HTERT-HM (cell line): Measurements from ENCODE around the gene SPNS1.

DNA sequence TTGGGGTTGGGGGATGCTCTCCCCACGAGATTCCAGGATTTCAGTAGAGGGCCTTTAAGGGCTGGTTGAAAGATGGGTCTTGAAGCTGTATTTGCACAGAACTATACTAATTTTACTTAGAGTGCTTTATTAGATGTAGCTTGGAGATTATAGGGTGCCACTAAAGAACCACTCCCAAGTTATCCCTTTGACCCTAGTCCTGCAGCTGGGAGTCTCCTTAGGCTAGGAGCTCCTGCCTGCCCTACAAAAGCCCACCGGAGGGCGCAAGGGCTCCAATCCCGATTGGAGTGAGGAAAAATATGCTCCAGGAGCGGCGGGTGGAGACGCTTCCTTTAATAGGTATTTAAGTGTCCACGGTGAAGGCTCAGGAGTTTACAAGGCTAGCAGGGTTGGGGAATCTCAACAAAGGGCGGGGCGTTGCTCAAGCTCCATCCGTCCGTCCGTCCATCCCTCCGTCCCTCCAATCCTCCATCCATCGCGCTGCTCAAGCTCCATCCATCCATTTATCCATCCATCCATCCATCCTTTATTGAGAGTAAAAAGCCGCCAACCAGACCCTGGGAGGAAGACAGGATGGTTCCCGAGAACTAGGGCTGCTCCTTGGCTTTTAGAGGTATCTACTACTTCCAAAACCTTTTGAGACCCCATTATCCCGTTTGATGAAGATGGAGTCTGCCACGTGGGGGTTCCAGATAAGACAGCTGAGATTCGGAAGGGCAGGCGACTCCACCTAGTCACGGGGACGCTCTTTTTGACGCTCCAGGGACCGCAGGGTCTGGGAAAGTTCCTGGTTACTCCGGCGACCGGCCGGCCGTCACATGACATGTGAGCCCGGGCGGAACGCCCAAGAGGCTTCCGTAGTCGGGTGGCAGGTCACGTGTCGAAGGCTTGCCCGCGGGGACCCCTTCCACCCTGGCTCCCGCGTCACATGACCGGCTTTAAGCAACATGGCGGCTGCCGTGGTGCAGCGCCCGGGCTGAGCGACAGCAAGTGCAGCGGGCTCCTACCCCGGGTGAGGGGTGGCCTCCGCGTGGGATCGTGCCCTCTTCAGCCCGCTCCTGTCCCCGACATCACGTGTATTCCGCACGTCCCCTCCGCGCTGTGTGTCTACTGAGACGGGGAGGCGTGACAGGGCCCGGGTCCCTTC is at the start of gene SPNS1:
TSS of gene SPNS1 (plus strand) at position 927 of the 1,147 bp plus-strand sequence.
- RRBS, result under 1% methylated on average over 11 of the region's 63 CpGs

GRCh38 chr16:29074645-29075685 is 90.1 kb downstream of the LAT start:
- RRBS, result 4% methylated on average over 3 of the region's 44 CpGs

DNA sequence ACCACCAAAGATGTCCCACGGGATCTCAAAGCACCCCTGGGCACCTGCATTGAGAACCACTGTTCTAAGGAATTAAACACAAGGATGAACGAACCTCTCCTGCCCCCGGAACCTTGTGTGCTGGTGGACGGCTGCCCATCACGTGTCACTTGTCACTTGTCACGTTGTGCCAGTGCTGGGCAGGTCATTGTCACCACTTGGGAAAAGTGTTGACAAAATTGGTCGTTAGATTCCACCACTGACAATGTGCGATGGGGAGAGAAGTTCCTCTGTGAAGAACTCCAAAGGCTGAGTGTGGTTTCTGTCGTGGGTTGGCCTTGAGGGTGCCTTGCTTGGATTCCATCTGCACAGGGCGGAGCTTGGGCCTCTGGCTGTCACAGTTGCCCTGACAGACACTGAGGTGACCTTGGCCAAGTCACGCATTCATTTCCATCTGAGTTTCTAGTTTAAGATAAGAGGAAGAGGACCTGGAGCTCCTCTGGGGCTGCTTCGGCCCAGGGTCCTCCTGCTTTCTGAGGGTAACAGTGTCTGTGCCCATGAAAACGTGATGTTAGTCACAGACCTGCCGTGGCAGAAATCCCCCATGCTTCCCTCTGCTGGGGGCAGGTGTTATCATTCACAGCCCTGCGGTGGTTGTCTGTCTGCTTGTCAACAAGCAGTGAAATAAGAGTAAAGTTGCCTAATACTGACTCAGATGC is 133.5 kb downstream of the LAT start:
- RRBS, result no CpG with 5 or more reads among the region's 15 CpGs

DNA sequence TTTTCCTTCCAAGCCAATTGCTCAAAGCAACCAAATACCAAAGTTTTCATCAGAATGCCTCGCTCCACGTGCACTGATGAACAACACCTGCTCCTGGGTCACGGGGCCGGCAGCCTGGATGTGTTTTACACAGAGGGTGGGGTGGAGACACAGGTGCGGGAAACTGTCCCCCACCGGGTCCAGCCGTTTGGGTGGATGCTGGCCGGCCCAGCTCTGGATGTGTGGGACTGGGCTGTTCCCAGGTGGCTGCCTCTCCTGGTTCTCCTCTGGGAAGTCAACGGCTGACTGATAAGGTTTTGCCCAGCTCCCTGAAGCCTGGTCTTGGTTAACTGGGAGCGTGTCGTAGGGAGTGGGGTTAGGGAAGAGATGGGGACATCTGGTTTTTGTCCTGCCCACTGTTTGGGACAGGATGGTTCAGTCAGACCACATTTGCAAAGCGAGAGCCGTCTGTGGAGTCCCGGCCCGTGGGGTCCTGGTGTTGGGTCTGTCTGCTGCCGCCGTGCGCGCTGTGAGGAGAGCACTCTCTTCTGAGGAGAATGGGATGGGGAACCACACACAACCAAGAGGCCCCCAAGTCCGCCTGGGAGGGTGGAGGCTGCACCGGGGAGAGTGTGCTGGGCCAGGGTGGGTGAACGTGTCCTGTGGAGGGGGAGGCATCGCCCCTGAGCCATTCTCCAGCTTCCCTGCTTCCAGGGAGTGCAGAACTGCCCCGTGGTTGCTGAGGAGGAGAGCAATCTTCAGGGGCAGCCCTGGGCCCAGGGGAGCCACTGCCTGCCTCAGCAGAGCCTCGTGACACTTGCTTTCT is 173.0 kb downstream of the LAT start:
- RRBS, result 20% methylated on average over 2 of the region's 25 CpGs

GRCh38 chr16:29172241-29172448 is 187.3 kb downstream of the LAT start:
- RRBS, result no CpG with 5 or more reads among the region's 4 CpGs

DNA sequence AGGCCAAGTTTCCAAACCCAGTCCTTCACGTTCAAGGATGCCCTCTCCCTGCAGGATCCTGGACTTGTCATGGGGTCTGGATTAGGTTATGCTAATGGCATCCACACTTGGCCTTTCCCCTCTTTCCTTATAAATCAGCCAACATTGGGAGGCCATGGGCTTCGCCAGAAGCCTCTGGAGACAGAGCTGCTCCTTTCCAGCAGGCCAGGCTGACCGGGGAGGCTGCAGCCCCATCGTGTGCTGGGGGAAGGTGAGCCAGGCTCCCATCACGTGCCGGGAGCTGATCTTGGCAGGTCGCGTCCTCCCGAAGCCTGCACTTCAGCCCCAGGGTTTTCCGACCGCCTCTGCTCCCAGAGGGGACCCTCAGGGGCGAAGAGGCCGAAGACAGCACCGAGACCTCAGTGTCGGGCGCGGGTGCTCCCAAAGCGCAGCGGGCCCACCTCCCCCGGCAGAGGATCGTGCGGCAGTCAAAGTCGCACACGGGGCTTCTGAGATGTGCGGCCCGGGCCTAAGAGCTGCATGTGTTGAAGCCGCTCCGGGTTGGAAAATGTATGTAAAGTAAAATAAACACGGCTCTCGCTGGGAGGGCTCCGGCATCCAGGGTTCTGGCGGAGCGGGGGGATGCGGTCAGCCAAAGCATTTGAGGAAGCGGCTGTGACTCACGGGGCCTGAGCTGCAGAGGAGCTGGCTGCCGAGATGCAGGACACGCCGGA is 186.1 kb downstream of the NPIPB11 start:
- RRBS, result 5% methylated on average over 2 of the region's 39 CpGs

- RRBS, result no CpG with 5 or more reads among the region's 7 CpGs
These were observed 134.8 kb downstream of the NPIPB11 start for GRCh38 chr16:29271679-29272063.

DNA sequence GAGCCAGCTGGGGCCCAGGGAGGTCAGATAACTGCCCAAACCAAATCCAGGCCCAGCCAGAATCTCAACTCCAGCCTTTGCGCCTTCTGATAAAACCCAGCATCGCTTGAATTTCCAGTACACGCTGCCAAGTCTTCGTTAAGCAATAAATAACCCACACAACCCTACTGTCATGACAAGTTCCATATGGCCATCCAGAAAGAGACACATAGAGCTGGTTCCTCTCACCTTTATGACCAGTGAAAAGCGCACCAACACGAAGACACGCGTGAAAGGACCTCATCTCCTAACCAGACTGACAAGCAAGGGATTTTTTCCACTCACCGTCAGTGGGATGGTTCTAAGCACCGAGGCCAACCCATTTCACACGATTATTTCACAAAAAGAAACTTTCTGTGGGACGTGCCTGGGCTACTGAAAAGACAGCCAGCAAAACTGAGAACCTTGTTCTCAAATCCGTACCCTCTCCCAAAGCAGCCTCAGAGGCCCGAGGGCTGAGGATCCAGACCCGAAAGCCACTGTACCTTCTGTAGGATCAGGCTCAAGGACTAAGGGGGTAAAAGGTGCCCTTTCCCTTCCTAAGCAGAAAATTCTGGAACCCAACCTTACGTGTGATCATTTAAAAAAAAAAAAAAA is 55.4 kb upstream of the SPN start:
- RRBS, result no CpG with 5 or more reads among the region's 16 CpGs

DNA sequence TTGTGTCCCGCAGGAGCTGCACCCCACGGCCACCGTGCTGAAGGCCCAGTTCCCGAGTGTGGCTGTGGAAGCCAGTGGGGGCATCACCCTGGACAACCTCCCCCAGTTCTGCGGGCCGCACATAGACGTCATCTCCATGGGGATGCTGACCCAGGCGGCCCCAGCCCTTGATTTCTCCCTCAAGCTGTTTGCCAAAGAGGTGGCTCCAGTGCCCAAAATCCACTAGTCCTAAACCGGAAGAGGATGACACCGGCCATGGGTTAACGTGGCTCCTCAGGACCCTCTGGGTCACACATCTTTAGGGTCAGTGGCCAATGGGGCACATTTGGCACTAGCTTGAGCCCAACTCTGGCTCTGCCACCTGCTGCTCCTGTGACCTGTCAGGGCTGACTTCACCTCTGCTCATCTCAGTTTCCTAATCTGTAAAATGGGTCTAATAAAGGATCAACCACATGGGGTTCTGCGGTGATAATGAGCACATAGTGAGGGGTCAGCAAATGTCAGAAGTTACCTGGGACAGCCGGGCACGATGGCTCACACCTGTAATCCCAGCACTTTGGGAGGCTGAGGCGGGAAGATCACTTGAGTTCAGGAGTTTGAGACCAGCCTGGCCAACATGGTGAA is 18.3 kb downstream of the QPRT start:
- RRBS, result no CpG with 5 or more reads among the region's 15 CpGs

DNA sequence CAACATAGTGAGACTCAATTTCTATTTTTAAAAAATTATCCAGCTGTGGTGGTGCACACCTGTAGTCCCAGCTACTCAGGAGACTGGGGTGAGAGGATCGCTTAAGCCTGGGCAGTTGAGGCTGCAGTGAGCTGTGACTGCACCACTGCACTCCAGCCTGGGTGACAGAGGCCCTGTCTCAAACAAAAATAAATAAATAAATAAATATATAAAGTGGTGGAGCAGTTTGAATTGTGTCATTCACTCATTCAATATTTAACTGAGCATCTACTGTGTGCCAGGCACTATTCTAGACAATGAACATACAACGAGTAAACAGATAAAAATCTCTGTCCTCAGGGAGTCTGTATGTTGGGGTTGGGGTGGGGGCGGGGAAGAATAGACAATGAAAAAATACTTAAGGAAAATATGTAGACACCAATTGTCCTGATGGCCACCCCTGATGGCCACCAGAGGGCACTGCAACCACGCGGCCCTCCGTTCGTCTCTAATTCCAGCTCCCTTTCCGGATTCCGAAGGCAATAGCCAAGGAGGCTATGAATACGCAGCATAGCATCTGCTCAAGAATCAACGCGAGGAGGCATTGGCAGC is 21.3 kb downstream of the QPRT start:
- RRBS, result no CpG with 5 or more reads among the region's 12 CpGs

DNA sequence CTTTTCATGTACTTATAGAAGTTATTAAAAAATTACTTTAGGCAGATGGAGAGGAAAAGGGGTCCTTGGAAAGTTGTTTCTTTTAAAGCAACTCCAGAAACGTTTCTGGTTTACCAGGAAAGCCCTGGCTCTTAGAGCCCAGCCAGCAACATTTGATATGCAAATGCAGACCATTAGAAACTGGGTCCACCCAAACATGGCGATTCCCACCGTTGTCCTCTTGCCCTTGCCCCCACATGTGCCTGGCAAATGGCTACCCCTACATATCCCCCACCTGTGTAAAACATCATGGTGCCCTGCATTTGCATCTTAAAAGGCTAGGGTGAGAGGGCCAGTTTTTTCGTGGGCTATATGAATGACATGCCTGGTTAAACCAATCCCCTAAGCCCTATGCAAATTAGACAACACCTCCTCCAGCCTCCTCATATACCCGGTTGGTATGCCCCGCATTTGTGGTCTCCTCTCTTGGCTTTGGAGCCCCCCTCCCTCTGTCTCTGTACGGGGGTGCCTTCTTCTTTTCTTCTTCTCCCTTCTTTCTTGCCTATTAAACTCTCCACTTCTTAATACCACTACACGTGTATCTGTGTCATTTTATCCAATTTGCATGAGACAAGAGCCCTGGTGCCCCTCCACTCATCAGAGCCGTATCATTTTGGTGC is 29.9 kb downstream of the QPRT start:
- RRBS, result no CpG with 5 or more reads among the region's 9 CpGs

GRCh38 chr16:29760454-29761070 is 14.8 kb upstream of the C16orf54 start:
- RRBS, result no CpG with 5 or more reads among the region's 9 CpGs

DNA sequence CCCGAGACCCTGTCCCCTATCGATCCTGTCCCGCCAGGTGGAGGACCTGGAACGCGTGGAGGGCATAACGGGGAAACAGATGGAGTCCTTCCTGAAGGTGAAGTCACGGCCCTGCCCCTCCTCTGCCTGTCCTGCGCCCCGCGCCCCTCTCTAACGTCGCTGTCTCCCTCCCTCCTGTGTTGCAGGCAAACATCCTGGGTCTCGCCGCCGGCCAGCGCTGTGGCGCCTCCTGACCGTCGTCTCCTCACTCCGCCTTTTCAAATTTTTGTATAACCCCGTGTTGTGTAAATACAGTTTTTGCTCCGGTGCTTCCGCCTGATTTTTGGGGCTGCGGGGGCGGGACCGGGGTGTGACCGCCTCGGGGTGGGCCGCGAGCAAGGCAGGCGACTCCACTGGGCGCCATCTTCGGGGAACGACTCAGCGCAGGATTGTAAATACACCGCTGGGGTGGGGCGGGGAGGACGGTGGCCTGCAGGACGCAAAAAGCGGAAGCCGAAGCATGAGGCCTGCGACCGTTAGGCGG is 1.2 kb upstream of the MAZ start:
- RRBS, result 2% methylated on average over 7 of the region's 44 CpGs

- RRBS, result no CpG with 5 or more reads among the region's 24 CpGs
These were observed 1.3 kb upstream of the PRRT2 start for GRCh38 chr16:29810367-29811399.

- RRBS, result no CpG with 5 or more reads among the region's 13 CpGs
These were observed 751 bp downstream of the MVP start for GRCh38 chr16:29820678-29821748.

DNA sequence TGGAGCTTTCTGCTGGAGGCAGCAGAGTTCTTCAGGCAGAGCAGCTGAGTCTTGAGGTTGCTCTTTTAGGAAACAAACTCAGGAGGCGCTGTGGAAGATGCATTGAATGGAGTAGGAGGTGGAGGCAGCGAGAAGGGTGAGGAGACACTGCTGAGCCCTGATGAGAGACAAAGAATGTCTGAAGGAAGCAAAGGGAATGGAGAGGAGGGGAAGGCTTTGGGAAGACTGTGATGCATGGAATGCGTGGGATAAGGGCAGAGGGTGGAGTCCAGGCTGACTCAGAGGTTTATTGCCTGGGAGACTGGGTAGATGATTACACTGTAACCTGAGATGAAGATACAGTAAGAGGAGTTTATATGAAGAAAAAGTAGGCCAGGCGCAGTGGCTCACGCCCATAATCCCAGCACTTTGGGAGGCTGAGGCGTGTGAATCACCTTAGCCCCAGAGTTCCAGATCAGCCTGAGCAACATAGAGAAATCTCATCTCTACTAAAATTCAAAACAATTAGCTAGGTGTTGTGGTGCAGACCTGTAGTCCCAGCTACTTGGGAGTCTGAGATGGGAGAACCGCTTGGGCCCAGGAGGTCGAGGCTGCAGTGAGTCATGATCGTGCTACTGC is 17.9 kb upstream of the TMEM219 start:
- RRBS, result no CpG with 5 or more reads among the region's 9 CpGs

GRCh38 chr16:29972653-29973068 is 1.0 kb upstream of the TAOK2 start:
- RRBS, result no CpG with 5 or more reads among the region's 3 CpGs

DNA sequence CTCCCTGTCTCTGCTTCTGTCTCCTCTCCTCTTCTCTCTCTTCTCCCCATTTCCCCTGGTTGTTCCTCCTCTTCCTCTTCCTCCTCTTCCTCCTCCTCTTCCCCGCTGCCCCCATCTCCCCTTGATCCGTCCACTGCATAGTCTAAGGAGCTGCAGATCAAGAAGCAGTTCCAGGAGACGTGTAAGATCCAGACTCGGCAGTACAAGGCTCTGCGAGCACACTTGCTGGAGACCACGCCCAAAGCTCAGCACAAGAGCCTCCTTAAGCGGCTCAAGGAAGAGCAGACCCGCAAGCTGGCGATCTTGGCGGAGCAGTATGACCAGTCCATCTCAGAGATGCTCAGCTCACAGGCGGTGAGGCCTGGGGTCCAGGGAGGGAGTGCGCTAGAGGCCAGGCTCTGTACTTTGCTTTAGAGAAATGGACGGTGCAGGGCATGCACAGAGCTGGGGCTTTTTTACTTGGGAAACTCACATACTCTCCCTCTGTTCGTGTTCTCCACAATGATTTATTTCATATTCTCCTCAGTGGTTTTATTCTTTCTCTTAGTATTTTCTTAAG is 5.9 kb downstream of the HIRIP3 start:
- RRBS, result no CpG with 5 or more reads among the region's 14 CpGs

- RRBS, result no CpG with 5 or more reads among the region's 2 CpGs
These were observed 5.4 kb downstream of the HIRIP3 start for GRCh38 chr16:29990011-29990488.

GRCh38 chr16:30001788-30002210 is 5.8 kb downstream of the INO80E start:
- RRBS, result 82% methylated on average over 2 of the region's 11 CpGs